Tibial nerve (tissue), 3 donors: ENCODE results near the gene ZFP62.

- PRO-cap: no peak
- RAMPAGE, long total RNA, 3 experiments: no peak in any of the 3 experiments
These were observed 24.7 kb downstream of the HNRNPH1 start for GRCh38 chr5:179598500-179599377.

DNA sequence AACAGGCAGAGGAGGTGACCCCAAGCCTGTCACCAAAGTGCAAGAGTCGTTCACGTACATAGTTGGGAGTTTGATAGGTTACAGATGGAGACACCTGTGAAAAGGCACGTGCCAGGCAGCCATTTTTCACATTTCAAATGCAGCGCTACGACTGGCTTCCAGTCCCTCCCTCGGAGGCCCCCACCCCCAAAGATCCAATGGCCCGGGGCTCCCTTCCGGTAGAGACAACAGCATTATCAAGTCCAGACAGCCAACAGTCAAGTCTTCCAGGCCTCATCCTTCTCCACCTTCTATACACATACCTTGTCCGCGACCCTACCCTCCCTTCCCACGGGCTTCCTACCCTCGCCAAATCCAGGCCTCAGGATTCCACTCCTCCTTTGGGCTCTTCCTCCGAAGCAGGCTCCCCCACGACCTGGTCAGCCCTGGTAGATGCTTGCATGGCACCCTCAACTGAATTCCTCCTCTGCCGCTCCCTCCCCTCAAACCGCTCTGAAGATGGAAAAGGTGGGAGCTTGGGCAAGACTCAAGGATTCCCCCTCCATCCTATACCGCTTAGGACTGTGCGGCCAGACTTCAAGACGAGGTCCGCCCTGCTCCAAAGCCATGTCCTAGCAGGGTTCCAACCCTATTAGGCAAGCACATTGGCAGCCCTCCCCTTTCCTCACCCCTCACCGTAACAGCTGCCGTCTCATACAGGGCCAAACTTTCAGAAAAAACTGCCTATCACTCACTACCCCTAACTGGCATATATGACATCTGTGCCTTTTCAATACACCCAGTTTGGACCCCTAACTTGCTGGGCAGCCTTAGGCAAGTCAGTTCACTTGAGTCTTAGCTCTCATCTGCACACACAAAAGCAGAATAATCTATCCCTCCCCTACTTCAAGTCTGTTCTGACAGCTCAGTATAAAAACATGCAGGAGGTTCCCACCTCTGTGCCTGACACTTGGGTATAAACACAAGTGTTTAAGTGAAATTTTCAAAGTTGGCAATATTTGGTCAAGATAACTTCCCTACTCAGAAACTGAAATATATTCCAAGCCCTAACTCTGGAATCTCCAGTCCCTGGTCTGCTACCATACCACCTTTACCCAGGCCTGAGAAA is 12.9 kb downstream of the HNRNPH1 start:
- PRO-cap: no peak
- RAMPAGE, long total RNA, 3 experiments: no peak in any of the 3 experiments

DNA sequence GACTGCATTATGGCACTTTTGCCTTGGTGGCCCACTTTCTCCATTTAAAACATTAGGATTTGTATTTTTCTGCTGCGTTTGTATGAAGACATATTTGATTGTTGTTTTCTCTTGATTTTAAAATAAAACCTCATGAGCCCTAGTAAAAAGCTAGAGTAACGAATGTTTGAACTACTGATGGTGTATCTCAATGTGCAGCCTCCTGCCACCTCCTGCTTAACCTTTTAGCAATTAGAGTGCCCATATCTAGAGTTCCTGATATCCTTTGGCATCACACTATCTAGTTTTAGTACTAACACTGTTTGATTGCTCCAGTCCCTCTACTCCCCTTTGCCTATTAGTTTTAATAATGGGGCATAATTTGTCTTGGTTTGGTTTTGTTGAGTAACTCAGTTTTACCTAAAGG is 1.1 kb upstream of the MAML1 start:
- PRO-cap: no peak
- RAMPAGE, long total RNA, 3 experiments: no peak in any of the 3 experiments

GRCh38 chr5:179796450-179796867 is 2.7 kb downstream of the LTC4S start:
- PRO-cap: bidirectional peak, plus-strand start at chr5:179796717, minus-strand start at chr5:179796558
- RAMPAGE, long total RNA, 3 experiments: no peak in any of the 3 experiments

DNA sequence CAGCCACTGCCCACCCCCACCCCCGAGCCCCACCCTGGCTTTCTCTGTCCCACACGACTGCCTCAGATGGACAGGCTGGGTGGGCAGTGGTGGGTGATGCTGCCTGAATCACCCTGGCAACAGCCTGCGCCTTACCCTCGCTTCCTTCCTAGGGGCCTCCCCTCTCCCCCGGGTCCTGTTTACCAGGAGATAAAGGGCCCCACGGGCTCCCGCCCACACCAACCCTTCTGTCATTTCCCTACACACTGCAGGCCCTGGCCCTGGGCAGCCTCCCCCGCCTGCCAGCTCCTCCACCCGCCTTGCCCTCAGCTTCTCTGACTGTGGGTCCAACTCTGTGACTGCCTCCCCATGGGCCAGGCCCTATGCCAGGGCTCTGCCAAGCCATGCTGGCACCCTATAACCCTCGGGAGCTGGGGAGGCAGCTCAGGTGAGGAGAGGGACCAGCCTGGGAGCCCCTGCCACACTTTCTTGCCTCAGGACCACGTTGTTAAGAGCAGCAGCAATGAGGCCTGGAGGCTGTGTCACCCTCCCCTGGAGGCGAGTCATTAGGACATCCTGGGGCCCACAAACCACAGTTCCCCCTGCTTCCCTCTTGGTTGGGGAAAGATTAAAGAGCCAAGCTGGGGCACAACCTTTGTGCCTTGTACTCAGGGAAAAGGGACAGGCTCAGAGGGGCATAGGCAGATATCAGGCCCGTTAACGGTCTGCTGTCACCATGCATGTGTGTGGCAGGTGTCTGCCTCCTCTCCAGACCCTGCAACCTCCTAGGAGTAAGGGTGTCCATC is 2.9 kb downstream of the MGAT4B start:
- PRO-cap: no peak
- RAMPAGE, long total RNA, 3 experiments: no peak in any of the 3 experiments

- PRO-cap: no peak
- RAMPAGE, long total RNA, 3 experiments: no peak in any of the 3 experiments
These were observed 2.7 kb upstream of the SQSTM1 start for GRCh38 chr5:179817935-179818475.

GRCh38 chr5:179832499-179833330 is 12.0 kb downstream of the SQSTM1 start:
- PRO-cap: no peak
- RAMPAGE, long total RNA, 3 experiments: start-site peak on the plus strand in 1 of 3 experiments, at chr5:179833134-179833180 at its widest, 118 reads per replicate

GRCh38 chr5:179835866-179836491 is 15.3 kb downstream of the SQSTM1 start:
- PRO-cap: no peak
- RAMPAGE, long total RNA, 3 experiments: no peak in any of the 3 experiments

GRCh38 chr5:179862046-179862978 is 3.7 kb upstream of the MRNIP start:
- PRO-cap: no peak
- RAMPAGE, long total RNA, 3 experiments: no peak in any of the 3 experiments

- PRO-cap: no peak
- RAMPAGE, long total RNA, 3 experiments: no peak in any of the 3 experiments
These were observed 5.4 kb upstream of the MRNIP start for GRCh38 chr5:179863780-179864638.

DNA sequence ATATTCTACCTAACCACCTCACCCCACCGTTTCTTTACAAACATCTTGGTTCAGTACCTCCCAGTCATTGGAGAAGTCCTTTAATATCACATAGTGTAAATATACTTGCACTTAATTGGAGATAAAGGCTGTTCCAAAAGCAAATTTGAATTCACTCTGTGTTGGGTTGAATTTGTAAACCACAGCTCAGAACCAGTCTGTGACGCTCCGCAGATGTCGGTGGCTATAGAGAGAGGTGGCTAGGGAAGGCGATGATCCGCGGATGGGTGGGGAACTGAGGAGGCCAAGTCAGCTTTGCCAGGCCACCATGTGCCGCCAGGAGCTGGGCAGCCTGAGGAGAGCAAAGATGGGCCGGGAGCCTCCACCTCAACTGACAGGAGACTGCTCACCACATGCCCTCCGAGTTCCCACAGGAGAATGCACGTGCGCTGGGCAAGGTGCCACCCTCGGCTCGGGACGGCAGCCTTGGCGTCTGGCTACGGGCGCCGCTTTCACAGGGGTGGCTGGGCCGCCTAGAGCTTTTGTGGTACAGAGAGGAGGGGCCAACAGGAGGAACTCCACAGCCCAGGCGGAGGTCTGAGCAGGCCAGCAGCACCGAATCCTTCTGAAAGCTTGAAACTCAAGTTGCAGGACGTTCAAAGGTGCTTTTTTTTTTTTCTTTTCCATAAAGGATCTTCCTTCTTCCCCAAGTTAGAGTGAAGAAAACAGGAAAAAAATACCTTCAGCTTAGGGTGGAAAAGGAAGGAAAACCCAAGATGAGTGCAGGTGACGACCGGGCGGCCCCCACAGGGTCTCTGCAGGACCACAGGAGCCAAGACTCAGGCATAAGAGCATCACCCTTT is 5.2 kb upstream of the TBC1D9B start:
- PRO-cap: no peak
- RAMPAGE, long total RNA, 3 experiments: no peak in any of the 3 experiments

GRCh38 chr5:180041460-180041820 is 30.1 kb downstream of the RNF130 start:
- PRO-cap: no peak
- RAMPAGE, long total RNA, 3 experiments: no peak in any of the 3 experiments

DNA sequence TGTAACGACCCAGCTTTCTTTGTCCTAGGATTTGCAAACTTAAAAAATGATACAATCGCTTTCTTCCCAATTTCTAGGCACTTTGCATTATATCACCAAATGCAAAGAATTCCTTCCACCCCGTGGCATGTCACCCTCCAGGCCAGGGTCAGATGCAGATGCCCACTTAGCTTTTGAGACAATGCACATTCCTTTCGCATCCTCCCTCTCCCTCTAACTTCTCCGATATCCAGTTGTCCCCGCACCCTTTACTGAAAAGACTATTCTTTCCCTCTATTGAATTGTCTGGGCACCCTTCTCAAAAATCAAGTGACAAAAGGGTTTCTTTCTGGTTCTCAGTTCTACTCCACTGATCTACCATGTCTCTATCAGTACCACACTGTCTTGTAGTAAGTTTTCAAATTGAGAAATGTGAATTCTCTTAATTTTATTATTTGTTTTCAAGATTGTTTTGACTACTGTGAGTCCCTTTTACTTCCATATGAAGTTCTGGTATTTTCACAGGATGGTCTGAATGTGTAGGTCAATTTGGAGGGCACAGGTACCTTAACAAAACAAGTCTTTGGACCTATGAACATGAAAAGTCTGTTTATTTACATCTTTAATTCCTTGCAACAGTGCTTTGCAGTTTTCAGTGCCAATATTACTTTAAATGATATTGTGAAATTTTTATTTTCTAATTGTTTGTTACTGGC is 17.2 kb downstream of the RNF130 start:
- PRO-cap: no peak
- RAMPAGE, long total RNA, 3 experiments: no peak in any of the 3 experiments

GRCh38 chr5:180069690-180070538 is 1.6 kb downstream of the RNF130 start:
- PRO-cap: bidirectional peak, plus-strand start at chr5:180070151, minus-strand start at chr5:180070088
- RAMPAGE, long total RNA, 3 experiments: no peak in any of the 3 experiments

DNA sequence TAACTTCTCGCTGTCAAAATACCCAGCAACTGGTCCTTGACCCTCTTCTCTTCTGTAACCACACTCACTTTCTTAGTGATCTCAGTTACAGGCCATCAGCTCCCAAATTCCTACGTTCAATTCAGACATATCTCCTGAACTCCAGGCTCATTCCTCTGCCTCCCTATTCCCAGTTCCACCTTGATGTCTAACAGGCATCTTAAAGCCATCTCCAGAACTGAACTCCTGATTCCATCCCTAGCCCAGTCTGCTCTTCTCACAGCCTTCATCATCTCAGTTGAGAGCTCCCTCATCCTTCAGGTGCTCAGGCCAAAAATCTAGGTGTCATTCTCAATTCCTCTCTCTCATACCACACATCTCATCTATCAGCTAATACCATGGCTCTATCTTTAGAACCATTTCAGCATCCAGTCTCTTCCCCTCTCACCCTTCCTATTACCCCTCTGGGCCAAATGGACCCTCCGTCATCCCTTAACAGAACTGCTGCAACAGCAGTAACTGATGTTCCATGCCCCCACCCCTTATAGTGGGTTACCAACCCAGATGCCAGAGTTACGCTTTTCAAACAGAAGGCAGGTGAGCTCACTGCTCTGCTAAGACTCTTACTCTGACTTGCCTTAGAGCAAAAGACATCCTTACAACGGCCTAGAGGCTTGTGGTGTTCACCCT is 28.9 kb downstream of the MAPK9 start:
- PRO-cap: no peak
- RAMPAGE, long total RNA, 3 experiments: start-site peak on the minus strand in 1 of 3 experiments, centred at position 208 of the sequence, 13 reads per replicate

DNA sequence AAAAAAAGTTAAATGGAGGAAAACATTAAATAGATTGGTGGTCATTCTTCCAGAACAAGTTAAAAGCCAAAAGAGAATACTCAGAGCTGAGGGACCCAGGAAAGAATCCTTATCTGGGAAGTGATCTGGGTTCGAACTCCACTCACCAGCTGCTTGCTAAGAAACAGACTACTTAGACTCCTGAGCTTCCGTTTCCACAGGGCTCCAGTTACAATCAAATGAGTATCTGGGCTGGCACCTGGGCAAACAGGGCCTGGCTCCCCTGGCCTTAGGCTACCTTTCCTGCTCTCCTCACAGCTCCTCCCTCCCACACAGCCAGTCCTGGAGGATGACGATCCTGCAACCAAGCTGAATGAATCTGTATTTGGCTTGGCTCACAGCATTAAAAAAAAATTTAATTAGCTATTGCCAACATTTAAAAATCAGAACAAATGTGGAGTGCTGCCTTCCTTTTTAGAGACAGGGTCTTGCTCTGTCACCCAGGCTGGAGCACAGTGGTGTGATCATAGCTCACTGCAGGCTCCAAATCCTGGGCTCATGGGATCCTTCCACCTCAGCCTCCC is 2.4 kb downstream of the MAPK9 start:
- PRO-cap: no peak
- RAMPAGE, long total RNA, 3 experiments: no peak in any of the 3 experiments

DNA sequence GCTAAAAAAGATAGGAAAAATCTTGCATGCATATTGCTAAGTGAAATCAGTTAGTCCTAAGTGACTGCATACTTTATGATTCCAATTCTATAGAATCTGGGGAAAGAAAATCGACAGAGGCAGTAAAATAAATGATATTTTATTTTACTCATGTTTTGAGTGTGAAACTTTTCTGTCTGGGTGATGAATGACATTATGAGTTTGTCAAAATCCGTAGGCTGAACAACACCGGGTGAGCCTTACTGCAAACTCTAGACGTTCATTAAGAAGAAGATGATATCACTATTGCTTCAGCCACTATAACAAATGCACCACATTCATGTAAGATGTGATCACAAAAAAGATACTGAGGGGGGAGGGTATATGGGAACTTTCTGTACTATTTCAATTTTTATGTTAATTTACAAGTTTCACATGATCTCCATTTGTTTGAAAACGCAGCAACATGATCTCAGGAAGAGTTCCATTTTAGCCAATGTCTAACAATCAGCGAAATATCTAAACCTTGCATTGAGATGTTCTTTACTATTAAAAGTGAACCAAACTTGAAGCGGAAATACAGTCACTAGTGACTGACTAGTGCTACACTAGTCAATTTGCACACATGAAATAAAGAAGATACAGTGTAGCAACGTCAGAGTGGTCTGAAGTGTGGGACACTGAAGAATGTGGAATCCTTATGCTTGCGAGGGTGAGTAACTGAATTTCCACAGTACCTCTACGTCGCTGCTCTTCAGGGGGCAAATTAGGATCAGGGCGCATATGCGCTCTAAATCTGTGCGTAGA is 39.4 kb upstream of the FLT4 start:
- PRO-cap: no peak
- RAMPAGE, long total RNA, 3 experiments: no peak in any of the 3 experiments

GRCh38 chr5:180861108-180861803 is at the start of gene ZFP62:
TSS of gene ZFP62 (minus strand) at chr5:180861276.
- PRO-cap: bidirectional peak, plus-strand start at chr5:180861408, minus-strand start at chr5:180861225
- RAMPAGE, long total RNA, 3 experiments: start-site peak on the minus strand in 3 of 3 experiments, at chr5:180861130-180861276 at its widest, 19 to 315 reads per replicate

- PRO-cap: no peak
- RAMPAGE, long total RNA, 3 experiments: no peak in any of the 3 experiments
These were observed 9.0 kb downstream of the BTNL8 start for GRCh38 chr5:180907897-180908437.

DNA sequence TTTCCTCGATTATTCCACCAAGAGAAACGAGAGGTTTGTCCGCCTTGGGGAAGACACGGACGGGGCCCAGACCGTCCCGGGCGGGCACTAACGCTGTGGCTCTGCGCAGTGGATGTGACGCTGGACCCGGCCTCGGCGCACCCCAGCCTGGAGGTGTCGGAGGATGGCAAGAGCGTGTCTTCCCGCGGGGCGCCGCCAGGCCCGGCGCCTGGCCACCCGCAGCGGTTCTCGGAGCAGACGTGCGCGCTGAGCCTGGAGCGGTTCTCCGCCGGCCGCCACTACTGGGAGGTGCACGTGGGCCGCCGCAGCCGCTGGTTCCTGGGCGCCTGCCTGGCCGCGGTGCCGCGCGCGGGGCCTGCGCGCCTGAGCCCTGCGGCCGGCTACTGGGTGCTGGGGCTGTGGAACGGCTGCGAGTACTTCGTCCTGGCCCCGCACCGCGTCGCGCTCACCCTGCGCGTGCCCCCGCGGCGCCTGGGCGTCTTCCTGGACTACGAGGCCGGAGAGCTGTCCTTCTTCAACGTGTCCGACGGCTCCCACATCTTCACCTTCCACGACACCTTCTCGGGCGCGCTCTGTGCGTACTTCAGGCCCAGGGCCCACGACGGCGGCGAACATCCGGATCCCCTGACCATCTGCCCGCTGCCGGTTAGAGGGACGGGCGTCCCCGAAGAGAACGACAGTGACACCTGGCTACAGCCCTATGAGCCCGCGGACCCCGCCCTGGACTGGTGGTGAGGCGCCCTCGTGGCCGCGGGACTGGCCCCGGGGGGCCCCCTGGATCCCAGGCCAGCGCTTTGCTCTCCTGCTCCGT is 19.3 kb downstream of the BTNL9 start:
- PRO-cap: no peak
- RAMPAGE, long total RNA, 3 experiments: no peak in any of the 3 experiments